Keratinocyte (primary cell): ENCODE results near the gene CBR1.

GRCh38 chr21:34845429-34846132 lies 176.8 kb downstream of the CLIC6 start:
CAGE:
- cytosol, long polyA minus RNA = no peak
- cytosol, long polyA plus RNA = no peak
- long polyA plus RNA = no peak
- nucleus, long polyA minus RNA = no peak
- nucleus, long polyA plus RNA = no peak

DNA sequence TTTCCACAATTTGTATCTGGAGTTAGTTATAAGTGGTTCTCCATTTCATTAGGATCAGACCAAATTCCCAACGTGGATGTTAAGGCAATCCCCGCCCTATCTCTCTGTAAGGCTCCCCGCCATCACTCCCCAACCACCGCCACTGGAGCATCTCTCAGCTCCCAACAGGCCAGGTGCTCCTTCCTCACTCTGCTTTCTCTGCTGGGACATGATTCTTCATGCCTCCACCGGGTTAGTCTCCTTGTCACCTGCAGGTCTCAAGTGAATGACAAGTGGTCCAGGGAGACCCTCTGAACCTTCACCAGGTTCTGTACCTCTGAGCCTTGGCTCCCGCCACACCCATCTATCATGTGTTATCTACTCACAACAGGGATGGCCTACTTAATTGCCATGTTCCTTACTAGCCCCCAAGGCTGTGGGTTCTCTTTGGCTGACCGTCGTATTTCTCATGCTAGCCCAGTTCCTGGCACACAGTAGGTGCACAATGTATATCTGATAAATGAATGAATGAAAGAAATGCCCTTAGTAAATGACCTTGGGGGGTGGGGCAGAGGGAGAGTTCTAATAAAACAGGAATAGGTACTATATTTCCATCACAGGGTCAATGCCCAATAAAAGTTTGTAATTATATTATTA lies 180.6 kb downstream of the RUNX1 start:
CAGE:
- cytosol, long polyA minus RNA = no peak
- cytosol, long polyA plus RNA = no peak
- long polyA plus RNA = no peak
- nucleus, long polyA minus RNA = no peak
- nucleus, long polyA plus RNA = no peak

DNA sequence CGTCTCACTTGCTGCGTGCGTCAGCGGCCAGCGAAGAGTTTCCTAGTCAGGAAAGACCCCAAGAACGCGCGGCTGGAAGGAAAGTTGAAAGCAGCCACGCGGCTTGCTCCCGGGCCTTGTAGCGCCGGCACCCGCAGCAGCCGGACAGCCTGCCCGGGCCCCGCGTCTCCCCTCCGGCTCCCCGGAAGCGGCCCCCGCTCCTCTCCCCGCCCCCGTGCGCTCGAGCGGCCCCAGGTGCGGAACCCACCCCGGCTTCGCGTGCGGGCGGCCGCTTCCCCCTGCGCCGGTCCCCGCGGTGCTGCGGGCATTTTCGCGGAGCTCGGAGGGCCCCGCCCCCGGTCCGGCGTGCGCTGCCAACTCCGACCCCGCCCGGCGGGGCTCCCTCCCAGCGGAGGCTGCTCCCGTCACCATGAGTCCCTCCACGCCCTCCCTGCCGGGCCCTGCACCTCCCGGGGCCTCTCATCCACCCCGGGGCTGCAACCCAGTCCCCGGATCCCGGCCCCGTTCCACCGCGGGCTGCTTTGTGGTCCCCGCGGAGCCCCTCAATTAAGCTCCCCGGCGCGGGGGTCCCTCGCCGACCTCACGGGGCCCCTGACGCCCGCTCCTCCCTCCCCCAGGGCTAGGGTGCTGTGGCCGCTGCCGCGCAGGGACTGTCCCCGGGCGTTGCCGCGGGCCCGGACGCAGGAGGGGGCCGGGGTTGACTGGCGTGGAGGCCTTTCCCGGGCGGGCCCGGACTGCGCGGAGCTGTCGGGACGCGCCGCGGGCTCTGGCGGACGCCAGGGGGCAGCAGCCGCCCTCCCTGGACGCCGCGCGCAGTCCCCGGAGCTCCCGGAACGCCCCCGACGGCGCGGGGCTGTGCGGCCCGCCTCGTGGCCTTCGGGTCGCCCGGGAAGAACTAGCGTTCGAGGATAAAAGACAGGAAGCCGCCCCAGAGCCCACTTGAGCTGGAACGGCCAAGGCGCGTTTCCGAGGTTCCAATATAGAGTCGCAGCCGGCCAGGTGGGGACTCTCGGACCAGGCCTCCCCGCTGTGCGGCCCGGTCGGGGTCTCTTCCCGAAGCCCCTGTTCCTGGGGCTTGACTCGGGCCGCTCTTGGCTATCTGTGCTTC lies 159.3 kb downstream of the RUNX1 start:
CAGE:
- cytosol, long polyA minus RNA = no peak
- cytosol, long polyA plus RNA = no peak
- long polyA plus RNA = no peak
- nucleus, long polyA minus RNA = no peak
- nucleus, long polyA plus RNA = no peak

CAGE:
- cytosol, long polyA minus RNA = no peak
- cytosol, long polyA plus RNA = no peak
- long polyA plus RNA = no peak
- nucleus, long polyA minus RNA = no peak
- nucleus, long polyA plus RNA = no peak
Measured at GRCh38 chr21:35044550-35045008, 4.5 kb downstream of the RUNX1 start.

GRCh38 chr21:35046956-35047114 lies 2.3 kb downstream of the RUNX1 start:
CAGE:
- cytosol, long polyA minus RNA = no peak
- cytosol, long polyA plus RNA = no peak
- long polyA plus RNA = no peak
- nucleus, long polyA minus RNA = no peak
- nucleus, long polyA plus RNA = no peak

GRCh38 chr21:35048215-35048647 lies 871 bp downstream of the RUNX1 start:
CAGE:
- cytosol, long polyA minus RNA = no peak
- cytosol, long polyA plus RNA = no peak
- long polyA plus RNA = no peak
- nucleus, long polyA minus RNA = no peak
- nucleus, long polyA plus RNA = no peak

GRCh38 chr21:35050402-35050873 lies 1.3 kb upstream of the RUNX1 start:
CAGE:
- cytosol, long polyA minus RNA = no peak
- cytosol, long polyA plus RNA = no peak
- long polyA plus RNA = no peak
- nucleus, long polyA minus RNA = no peak
- nucleus, long polyA plus RNA = no peak

DNA sequence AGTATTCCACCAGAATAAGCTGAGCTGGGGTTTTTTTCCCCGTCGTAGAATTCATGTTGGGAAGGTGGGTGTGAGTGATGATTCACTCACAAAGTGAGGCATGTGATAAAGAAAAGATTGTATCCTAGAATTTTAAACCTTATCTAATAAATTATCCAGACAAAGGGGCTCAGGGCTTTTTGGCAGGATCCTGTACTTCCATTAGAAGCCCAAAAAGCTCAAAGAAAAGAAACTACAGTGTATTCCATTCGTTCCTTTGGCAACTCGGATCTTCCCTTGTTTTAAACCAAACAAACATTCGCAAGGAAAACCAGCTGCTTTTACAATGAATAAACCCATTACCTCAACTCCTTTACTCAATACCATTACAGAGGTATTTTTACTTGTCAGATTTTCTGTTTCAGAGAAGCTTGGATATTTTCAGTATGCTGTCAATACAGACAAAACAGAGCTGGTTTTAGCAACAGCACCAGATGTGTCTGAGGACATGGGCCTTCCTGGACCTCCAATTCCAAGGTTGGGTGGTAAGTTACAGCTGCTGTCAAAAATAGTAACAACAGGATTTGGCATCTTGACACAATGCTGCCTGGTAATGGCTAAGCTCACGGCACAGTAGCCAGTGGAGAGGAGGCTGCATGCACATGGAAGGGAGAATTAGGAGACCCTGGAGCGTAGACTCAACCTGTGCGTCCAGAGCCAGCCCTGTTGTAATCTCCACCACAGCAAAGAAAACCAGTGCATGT lies 159.9 kb upstream of the RUNX1 start:
CAGE:
- cytosol, long polyA minus RNA = no peak
- cytosol, long polyA plus RNA = no peak
- long polyA plus RNA = no peak
- nucleus, long polyA minus RNA = no peak
- nucleus, long polyA plus RNA = no peak

DNA sequence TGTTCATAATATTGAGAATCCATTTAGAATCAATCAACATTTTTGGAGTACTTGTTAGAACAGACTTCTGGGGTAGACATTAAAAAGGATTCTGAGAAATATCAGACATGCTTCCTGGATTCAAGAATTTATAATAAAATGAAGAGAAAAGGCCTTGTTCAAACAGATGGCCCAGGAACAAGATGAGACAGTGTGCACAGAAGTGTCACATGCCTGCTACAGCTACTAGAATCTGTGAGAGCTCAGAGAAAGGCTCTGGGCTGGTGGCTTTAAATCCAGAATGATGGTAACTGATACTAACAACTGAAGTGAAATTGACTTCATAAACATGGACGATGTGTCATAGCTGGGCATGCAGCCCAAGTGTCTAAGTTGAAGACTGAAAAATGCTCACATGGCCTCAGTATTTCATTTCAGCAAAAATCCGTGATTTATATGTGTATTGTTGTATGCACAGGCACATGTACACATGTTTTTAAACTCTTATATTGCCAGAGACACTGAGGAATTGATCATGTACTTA lies 208.2 kb upstream of the RUNX1 start:
CAGE:
- cytosol, long polyA minus RNA = no peak
- cytosol, long polyA plus RNA = no peak
- long polyA plus RNA = no peak
- nucleus, long polyA minus RNA = no peak
- nucleus, long polyA plus RNA = no peak

CAGE:
- cytosol, long polyA minus RNA = no peak
- cytosol, long polyA plus RNA = no peak
- long polyA plus RNA = no peak
- nucleus, long polyA minus RNA = no peak
- nucleus, long polyA plus RNA = no peak
Measured at GRCh38 chr21:35477998-35478706, 429.1 kb upstream of the RUNX1 start.

DNA sequence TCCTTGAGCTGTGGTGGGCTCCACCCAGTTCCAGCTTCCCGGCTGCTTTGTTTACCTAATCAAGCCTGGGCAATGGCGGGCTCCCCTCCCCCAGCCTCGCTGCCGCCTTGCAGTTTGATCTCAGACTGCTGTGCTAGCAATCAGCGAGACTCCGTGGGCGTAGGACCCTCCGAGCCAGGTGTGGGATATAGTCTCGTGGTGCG lies 450.1 kb upstream of the RUNX1 start:
CAGE:
- cytosol, long polyA minus RNA = no peak
- cytosol, long polyA plus RNA = no peak
- long polyA plus RNA = no peak
- nucleus, long polyA minus RNA = no peak
- nucleus, long polyA plus RNA = no peak

DNA sequence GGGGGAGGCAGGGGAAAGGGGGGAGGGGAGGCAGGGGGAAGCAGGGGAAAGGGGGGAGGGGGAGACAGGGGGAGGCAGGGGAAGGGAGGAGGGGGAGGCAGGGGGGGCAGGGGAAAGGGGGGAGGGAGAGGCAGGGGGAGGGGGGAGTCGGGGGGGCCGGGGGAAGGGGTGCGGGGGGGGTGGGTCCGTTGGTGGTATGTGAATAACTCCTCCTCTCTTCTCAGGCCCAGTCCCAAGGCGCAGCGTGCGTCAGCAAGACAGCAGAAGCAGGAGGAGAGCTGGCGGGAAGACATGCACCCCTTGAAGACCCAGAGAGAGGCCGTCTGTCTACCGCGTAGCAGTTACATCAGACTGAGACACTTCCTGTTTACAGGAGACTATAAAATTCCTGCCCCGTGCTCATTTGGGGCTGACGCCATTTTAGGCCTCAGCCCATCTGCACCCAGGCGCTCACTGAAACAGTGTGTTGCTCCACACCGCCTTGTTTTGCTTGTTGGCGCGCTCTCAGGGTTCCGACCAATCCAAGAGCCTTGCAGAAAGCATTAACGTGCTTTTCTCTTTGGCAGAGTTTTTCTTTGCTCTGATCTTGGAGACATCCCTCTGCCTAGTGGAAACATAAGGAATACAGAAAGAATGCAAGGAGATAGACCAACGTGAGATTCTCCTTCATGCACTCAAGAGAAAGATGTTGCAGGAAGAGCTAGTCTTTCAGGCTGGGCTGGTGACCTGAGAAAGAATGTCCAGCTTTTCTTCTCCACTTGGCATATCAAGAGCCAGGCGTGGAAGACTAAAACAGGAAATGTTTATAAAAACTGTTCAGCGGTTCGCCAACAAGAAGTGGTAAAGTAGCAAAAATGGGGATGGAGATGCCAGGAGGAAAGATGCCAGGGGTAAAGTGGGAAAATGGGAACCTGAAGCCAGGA lies 55.2 kb downstream of the SETD4 start:
CAGE:
- cytosol, long polyA minus RNA = no peak
- cytosol, long polyA plus RNA = no peak
- long polyA plus RNA = no peak
- nucleus, long polyA minus RNA = no peak
- nucleus, long polyA plus RNA = no peak

DNA sequence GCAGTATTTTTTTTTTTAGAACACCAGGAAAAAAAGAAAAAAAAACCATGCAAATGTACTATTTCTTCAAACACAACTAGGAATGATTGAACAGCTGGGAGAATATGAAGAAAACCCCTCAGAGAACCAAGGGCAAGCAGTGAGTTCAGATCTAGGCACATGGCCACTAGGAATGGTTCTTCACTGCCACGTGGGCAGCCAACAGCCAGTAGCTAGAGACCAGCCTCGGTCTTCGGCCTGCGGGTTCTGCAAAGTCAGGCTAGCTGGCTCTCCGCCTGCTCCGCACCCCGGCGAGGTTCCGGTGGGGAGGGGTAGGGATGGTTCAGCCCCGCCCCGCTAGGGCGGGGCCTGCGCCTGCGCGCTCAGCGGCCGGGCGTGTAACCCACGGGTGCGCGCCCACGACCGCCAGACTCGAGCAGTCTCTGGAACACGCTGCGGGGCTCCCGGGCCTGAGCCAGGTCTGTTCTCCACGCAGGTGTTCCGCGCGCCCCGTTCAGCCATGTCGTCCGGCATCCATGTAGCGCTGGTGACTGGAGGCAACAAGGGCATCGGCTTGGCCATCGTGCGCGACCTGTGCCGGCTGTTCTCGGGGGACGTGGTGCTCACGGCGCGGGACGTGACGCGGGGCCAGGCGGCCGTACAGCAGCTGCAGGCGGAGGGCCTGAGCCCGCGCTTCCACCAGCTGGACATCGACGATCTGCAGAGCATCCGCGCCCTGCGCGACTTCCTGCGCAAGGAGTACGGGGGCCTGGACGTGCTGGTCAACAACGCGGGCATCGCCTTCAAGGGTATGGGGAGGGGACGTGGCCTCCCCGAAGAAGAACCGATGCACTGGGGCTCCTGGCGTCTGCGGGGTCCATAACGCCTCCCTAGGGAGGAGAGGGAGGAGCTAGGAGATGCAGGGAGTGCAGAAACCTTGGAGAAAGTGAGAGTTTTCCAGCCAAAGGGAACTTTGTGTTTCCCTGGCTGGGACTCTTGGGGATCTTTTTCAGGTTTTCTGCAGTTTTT lies at the start of gene CBR1:
CBR1 (plus strand) TSS at position 408 of the 1,008 bp plus-strand sequence.
CAGE:
- cytosol, long polyA minus RNA = no peak
- cytosol, long polyA plus RNA = start-site peak on the plus strand centred at position 380 of the sequence, 72 bp wide, 369 and 43 reads in 2 replicates
- long polyA plus RNA = start-site peak on the plus strand centred at position 395 of the sequence, 103 bp wide, 919 and 1,001 reads in 2 replicates
- nucleus, long polyA minus RNA = no peak
- nucleus, long polyA plus RNA = start-site peak on the plus strand centred at position 395 of the sequence, 49 bp wide, 198 and 383 reads in 2 replicates

DNA sequence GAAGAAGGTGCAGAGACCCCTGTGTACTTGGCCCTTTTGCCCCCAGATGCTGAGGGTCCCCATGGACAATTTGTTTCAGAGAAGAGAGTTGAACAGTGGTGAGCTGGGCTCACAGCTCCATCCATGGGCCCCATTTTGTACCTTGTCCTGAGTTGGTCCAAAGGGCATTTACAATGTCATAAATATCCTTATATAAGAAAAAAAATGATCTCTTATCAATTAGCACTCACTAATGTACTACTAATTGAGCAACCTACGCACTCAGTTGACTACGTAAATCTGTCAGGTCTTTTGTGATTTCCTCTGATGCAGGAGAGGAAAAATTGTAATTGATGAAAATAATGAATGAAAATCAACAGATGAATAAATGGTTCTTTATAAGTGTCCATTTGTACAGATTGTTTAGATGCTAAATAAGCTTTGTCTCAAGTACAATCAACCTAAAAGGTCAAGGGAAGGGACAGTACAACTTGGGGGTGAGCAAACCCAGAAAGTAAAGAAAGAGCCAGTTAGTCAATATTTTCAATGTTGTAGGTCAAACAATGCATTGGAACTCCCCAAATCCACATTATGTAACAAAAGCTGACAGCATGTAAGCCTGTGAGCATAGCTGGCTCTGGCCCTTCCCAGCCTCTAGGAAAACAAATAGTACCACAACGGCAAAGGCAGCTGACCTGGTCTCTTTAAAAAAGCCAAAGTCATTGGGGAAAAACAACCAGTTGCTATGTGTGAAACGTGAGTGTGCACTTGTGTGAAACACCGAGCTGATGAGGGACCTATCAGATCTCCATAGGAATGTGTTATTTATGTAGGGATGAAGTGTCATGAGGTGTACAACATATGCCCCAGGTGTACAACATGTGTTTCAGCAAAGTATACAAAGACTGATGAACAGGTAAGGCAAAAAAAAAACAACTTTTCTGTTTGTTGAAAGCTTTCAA lies 3.2 kb downstream of the CBR1 start:
CAGE:
- cytosol, long polyA minus RNA = no peak
- cytosol, long polyA plus RNA = no peak
- long polyA plus RNA = no peak
- nucleus, long polyA minus RNA = no peak
- nucleus, long polyA plus RNA = no peak

GRCh38 chr21:36080426-36080849 lies 10.6 kb downstream of the CBR1 start:
CAGE:
- cytosol, long polyA minus RNA = no peak
- cytosol, long polyA plus RNA = no peak
- long polyA plus RNA = no peak
- nucleus, long polyA minus RNA = no peak
- nucleus, long polyA plus RNA = no peak

DNA sequence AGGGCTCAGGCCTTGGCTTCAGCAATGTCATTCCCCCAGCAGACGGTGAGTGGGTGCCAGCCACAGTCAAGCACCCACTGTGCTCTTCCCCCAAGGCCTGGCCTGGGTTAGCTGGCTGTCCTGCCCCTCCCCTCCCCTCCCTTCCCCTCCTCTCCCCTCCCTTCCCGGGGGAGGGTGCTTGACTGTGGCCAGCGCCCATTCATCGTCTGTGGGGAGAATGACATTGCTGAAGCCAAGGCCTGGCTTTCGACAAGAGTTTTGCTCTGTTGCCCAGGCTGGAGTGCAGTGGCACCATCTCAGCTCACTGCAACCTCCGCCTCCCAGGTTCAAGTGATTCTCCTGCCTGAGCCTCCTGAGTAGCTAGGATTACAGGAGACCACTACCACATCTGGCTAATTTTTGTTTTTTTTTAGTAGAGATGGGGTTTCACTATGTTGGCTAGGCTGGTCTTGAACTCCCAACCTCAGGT lies 30.5 kb downstream of the DOP1B start:
CAGE:
- cytosol, long polyA minus RNA = no peak
- cytosol, long polyA plus RNA = no peak
- long polyA plus RNA = no peak
- nucleus, long polyA minus RNA = no peak
- nucleus, long polyA plus RNA = no peak

DNA sequence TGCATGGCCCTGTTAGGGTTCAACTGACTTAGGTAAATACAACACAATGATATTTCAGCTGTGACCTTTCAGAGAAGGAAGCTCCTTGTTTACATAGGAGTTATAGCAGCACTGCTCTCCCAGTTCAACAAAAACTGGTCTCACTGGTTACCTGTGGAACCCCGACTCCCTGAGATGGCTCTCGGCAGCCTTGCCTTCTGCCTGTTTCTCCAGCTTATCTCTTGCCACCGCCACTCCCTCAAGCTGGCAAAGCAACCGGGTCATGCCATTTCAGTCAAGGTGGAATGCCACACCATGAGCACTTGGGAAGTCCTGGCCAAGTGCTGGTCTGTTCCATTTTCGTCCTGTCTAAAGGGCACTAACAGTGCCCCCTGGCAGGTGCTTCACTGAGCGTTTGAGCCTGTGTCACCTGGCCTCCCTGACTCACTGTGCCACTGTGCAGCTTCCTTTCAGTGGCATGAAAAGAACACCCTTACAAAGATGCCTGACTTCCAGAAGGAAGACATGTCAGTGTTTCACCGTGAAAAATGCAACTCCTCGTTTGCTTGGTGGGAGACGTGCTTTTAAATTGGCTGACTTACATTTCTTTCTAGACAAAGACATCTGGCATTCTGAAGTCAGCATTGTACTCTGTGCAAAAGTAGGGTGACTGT lies 31.7 kb downstream of the DOP1B start:
CAGE:
- cytosol, long polyA minus RNA = no peak
- cytosol, long polyA plus RNA = no peak
- long polyA plus RNA = no peak
- nucleus, long polyA minus RNA = no peak
- nucleus, long polyA plus RNA = no peak

DNA sequence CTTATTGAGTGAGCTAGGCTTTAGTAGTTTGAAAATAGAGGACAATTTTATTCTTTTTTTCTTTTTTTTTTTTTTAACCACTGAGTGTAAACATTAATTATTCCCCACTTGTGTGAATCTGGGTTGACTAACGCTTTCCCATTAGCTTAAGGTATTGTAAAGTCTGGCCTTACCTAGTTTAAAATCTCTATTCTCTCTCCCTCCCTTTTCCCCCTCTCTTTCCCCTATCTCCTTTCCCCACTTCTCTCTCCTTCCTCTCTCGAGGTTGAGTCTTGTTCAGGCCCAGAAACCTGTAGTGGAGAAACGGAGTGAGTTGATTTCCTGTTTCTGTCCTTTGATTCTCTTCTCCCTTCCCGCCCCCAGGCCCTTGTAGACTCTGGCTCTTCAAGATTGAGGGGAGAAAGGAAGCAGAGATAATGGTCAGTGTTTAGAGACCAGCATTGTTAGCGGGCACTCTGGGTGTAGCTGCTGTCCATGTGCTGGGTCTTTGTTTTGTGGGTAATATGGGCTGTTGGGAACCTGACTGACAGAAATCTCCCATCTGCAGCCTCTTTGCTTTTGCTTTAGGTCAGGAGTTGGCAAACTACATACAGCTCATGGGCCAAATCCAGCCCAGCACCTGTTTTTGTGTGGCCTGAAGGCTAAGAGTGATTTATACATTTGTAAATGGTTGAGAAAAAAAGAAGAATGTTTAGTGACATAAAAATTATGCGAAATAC lies 1.6 kb downstream of the MORC3 start:
CAGE:
- cytosol, long polyA minus RNA = no peak
- cytosol, long polyA plus RNA = no peak
- long polyA plus RNA = no peak
- nucleus, long polyA minus RNA = start-site peak on the plus strand centred at position 110 of the sequence, 143 bp wide, 10 reads; start-site peak on the plus strand centred at position 298 of the sequence, 71 bp wide, 10 reads
- nucleus, long polyA plus RNA = no peak

CAGE:
- cytosol, long polyA minus RNA = no peak
- cytosol, long polyA plus RNA = no peak
- long polyA plus RNA = no peak
- nucleus, long polyA minus RNA = no peak
- nucleus, long polyA plus RNA = no peak
Measured at GRCh38 chr21:36481374-36482235, 1.7 kb upstream of the CLDN14 start.

CAGE:
- cytosol, long polyA minus RNA = no peak
- cytosol, long polyA plus RNA = no peak
- long polyA plus RNA = no peak
- nucleus, long polyA minus RNA = no peak
- nucleus, long polyA plus RNA = no peak
Measured at GRCh38 chr21:36835305-36835824, 131.1 kb downstream of the HLCS start.